Hematopoietic multipotent progenitor cell (in vitro differentiated cells): ENCODE data around the genes ZSWIM7 and PIGL.

GRCh38 chr17:15659930-15660382, 24.2 kb downstream of the TRIM16 start:
- CAGE, long polyA plus RNA: no peak

GRCh38 chr17:15998973-15999879, at the start of gene ZSWIM7:
Gene ZSWIM7, minus strand, starts transcription at chr17:15999704.
- CAGE, long polyA plus RNA: start-site peak on the minus strand at chr17:15999604-15999707, 1,314 reads

DNA sequence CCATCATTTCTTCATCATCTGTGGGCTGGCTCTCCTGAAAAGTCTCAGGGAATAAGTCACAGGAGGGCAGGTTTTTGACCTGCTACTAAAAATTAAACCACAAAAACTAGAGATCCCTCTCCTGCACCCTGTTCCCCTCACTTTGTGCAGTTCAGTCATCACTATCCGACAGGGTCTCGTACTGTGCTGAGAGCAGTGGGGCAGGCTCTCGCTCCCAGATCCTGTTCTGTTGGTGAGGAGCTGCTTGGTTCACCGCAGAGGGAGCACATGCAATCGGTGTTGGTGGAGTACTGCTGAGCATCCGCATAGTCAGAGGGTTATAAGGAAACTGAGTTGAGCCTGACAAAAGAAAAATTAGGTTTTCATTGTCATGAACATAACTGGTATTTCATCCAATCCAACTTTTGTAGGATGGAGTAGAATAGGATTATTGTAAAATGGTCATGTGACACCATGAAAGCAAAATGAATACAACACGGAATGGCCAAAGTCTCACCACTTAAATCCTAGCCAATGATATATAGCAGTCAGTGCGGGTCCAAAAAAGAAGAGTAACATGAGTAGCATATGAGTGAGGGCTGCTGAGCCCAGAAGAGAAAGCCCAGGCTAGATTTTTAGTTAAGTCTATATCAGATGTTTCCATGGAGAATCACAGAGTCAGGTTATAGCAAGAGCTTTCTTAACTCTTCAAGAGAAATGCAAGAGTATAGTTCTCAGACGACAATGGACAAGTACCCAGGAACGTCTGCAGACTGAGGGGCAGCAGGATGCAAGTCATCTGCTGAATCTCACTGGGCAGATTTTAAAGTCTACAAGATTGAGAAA, 32.7 kb downstream of the TTC19 start:
- CAGE, long polyA plus RNA: no peak

DNA sequence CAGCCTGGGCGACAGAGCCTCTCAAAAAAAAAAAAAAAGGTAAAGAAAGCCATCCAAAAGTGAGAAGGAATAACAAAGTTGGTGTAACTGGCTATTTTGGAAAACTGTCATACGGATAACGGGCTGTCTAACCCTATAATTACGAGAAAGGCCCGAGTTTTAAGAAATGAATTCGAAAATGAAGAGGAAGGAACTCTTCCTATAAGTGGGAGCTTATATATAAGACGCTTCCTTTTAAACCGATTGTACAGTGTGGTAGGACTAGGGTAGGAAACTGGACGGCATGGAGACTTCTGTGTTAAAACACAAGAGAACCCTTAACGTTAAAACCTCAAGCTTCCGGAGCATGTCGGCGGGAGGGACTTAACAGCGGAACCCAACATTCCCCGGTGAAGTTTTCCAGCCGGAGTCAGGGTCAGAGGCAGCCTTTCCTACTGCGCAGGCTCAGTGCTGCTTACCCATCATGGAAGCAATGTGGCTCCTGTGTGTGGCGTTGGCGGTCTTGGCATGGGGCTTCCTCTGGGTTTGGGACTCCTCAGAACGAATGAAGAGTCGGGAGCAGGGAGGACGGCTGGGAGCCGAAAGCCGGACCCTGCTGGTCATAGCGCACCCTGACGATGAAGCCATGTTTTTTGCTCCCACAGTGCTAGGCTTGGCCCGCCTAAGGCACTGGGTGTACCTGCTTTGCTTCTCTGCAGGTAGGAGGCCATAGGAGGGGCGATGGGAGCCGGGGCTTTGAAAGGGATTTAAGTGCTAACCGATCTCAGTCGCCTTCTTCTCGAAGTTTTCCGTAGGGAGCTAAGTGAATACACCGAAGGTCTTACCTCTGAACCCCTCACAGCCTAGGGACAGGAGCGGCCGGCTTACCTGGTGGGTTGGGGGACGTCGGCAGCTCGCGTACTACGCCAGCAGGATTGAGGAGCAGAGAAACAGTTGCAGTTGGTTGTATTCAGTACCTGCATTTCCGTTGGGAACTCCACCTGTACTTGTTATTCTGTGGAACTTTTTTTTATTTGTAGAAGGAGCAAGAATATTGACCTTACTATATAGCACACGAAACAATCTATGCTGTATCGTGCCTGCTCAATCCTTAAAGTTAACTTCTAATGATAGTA, at the start of gene PIGL:
TSS of gene PIGL (plus strand) at position 447 of the 1,115 bp plus-strand sequence.
- CAGE, long polyA plus RNA: no peak

- CAGE, long polyA plus RNA: no peak
These were observed 65.9 kb downstream of the CENPV start for GRCh38 chr17:16287272-16287946.

GRCh38 chr17:16298066-16298438, 55.2 kb downstream of the CENPV start:
- CAGE, long polyA plus RNA: no peak

- CAGE, long polyA plus RNA: no peak
These were observed 39.8 kb downstream of the CENPV start for GRCh38 chr17:16313348-16313995.

- CAGE, long polyA plus RNA: no peak
These were observed 22.4 kb downstream of the CENPV start for GRCh38 chr17:16330782-16331337.

DNA sequence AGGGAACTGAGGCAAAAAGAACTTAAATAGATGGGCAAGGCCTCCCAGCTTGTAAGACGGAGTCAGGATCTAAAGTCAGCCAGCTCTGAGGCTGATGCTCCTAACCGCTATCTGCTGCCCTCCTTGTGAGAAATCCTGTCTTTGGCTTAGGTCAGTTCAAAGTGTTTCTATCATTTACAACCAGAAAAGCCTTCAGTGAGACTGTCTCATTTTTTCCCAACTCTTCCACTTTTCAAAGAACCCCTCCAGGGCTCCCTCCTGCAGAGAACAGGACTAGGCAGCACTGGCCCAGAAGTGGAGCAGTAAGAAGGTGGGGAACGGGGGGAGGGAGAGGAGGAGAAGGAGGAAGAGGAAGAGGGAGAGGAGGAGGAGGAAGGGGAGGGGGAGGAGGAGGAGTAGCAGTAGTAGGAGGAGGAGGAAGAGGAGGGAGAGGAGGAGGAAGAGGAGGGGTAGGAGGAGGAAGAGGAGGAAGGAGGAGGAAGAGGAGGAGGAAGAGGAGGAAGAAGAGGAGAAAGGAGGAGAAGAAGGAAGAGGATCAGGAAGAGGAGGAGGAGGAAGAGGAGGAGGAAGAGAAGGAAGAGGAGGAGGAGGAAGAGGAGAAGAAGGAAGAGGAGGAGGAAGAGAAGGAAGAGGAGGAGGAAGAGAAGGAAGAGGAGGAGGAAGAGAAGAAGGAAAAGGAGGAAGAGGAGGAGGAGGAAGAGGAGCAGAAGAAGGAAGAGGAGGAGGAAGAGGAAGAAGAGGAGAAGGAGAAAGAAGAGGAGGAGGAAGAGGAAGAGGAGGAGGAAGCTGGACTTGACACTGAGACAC, 36.1 kb downstream of the LRRC75A start:
- CAGE, long polyA plus RNA: no peak

DNA sequence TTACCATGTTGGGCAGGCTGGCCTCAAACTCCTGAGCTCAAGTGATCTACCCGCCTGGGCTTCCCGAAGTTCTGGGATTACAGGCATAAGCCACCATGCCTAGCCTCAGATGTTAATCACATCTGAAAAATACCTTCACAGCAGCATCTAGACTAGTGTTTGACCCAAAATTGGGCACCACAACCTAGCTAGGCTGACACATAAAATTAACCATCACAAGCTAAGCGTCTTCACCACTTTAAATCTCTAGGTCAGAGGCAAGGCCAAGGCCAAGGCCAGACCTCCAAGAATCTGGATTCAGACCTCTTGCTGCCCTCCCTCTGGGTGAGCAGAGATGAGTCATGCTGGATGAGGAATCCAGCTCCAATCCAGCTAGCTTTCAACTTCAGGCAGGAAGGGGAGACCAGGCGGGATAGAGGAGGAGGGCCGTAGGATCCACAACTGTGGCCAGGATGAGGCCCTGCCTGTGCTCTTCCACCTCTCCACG, 14.9 kb downstream of the LRRC75A start:
- CAGE, long polyA plus RNA: no peak

- CAGE, long polyA plus RNA: no peak
These were observed 836 bp downstream of the LRRC75A start for GRCh38 chr17:16490984-16491730.

DNA sequence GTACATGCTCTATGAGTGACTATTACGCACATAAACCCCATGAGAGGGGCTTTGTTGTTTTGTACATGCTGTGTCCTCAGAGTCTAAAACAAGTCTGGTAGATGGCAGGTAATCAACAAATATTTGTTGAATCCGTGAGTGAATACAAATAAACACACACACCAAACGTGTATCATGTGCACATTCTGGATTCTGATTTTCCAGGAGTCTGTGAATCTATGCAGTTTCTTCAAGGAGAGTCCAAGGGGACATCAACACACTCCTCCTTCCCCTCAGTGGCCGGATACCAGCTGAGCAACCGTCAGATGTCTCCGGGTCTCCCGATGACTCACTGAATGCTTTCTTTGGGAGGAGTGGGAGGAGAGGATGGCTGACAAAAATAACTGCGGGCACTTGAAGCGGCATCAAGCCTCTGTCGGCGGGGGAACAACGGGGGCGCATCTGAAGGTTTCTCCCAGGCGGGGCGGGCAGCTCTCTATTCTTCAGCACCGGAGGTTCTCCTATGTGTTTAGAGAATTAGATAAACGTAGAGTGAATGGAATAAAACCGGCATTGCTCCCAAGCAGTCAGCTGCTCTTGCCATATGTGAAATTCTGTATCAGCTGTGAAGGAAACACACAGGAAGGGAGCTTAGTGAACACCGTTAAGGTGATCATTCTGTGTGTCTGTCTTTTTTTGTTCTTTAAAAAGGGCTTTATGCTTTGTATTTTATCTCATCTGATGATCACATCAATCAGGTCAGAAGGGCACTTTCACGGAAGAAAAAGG, 24.6 kb upstream of the LRRC75A start:
- CAGE, long polyA plus RNA: no peak

DNA sequence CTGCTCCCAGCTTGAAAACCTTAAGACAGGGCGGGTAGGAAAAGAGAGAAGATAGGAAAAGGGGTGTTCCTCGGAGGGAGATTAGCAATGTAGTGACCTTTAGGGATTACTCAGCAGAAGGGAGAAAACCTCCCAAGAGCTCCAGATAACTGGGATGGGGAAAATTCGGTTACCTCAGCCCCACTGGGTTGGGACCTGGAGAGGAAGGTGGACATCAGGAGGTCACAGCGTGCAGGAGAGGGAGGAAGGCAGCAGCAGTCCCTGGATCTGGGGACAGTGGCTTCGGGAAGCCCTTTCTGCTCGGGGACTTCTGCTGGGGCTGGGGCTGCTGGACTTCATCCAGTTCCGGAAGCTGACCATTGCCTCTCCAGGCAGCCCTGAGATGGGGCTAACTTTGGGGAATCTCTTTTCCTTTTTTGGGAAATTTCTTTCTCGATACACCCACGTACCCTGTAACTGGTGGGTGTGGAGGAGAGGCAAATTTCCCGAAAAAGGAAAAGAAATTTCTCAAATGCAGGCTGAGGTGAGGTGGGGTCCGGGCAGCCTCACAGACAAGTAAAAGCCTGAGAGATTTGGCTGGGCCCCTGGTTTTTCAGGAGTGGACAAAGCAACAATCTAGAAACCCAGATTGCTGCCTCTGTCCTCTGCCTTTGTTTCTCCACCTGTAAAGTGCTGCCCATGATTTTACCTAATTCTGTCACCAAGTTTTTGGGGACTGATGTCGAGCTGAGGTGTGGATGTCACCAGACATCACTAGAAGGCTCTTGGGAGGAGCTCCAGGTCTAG, 39.3 kb downstream of the MPRIP start:
- CAGE, long polyA plus RNA: no peak

DNA sequence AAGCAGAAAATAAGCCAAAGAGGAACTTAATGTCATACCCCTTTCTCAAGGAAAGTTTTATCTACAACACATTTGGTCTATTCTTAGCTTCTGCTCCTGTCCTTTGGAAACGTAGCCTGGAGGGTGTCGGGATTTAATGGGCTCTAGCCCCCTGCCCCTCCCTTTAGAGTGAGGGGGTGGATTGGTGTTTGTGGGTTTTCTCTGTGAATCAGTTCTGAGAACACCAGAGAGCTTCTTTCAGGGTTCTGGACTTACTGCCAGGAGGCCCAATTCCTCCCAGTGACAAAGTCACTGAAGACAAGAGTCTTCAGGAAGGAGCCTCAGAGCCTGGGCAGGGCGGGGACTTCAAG, 64.7 kb downstream of the MPRIP start:
- CAGE, long polyA plus RNA: no peak

DNA sequence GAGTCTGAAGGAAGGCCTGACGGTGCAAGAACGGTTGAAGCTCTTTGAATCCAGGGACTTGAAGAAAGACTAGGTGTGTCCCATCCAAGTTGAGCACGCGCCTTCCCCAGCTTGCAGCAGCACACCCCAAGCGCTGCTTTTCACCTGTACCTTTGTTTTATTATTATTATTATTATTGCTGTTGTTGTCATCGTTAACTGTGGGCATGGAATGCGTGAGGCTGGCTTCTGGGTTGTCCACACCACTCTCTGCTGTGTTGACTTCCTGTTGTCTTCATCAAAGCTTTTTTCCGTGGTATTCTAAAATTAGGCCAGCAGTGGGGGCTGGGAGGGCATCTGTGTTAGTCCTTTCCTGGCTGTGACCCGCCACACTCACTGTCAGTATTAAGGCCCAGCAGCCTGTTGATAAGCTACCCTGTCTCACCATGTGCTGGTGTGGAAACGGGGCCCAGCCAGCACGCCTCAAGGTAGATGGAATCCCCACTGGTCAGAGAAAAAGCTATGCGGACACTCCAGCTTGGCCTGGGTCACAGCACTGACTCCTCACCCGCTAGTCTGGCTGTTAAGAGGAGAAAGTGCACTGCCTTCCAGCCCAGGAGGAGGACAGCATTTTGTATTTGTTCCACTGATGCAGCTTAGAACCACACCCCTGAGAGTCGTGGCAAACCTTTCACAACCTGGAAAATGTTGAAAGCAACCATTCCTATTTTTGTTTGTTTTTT, 21.2 kb downstream of the PLD6 start:
- CAGE, long polyA plus RNA: no peak

GRCh38 chr17:17204009-17205043, 1.8 kb downstream of the PLD6 start:
- CAGE, long polyA plus RNA: no peak

GRCh38 chr17:17258960-17259467, 22.0 kb downstream of the COPS3 start:
- CAGE, long polyA plus RNA: no peak

DNA sequence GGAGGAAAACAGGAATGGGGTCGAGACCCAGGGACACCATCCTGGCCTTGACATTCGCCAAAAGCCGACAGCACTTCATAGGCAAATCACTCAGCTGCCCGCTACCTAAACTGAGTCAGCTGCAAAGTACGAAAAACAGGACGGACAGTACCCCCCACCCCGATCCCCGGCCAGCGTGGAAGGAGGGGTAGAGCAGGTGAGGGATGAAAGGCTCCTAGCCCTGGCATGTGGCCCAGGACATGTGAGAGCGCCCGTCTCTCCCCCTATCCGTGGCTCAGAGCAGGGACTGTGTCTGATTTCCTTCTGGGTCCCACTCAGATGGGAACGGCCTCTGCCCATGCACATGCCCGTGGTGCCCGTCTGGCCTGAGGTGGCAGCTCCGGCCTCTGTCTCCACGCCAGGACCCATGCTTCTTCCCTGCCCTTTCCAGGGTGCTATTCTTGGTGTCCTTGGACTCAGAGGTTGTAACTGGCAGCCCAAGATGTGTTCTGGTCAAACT, 30.1 kb upstream of the RASD1 start:
- CAGE, long polyA plus RNA: no peak

- CAGE, long polyA plus RNA: no peak
These were observed 24.3 kb downstream of the PEMT start for GRCh38 chr17:17566849-17567947.

- CAGE, long polyA plus RNA: no peak
These were observed 2.1 kb downstream of the RAI1 start for GRCh38 chr17:17683312-17683825.